Caco-2 (cell line): ENCODE measurements around the genes GLUL, TEDDM1 and NPL.

DNA sequence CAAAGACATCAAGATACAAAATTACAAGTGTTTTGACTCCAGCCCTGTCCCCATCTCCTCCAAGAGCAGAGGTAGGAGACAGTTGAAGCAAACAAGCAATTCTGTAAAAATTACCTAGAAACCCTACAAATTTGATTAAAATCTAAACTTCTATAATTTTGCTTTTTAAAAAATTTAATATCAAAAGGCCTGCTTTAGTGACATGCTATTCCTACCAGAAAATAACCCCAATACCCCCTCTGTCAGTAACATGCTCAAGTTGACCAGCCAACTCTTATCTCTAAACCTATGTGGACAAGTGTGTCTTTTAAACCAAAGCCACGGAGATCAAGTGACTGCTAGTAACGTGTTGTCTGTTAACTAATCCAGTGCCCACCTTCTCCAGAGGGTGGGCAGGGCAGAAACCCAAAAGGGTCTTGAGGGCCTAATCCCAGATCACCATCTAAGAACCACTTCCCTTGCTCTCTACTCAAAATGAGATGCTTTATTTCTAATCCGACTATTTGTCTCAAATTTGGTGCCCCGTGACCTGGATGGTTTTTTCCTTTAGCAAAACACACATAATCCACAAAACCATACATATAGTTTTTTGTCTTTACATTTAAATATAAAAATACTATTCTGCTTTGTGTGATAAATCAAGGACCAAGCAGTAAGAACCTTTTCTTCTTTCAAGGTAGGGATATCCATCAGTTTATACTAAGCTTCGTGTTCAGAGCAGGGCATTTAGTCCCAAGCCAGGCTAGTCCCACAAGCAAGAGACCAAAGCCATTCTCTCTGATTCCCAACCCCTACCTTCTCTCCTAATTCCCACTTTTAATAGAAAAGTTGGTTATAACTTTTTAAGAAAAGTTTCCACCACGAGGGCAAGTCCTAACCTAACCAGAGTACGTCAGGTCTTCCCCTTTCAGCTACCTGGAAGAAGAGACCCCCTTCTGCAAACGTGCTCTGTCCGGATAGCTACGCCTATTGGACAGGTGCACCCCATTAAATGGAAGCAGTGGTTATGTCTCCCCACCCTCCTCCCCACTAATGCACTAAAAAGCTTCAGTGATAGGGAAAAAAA lies 8.1 kb downstream of the GLUL start:
- PRO-cap: no peak
- RRBS: no CpG with 5 or more reads among the region's 10 CpGs

DNA sequence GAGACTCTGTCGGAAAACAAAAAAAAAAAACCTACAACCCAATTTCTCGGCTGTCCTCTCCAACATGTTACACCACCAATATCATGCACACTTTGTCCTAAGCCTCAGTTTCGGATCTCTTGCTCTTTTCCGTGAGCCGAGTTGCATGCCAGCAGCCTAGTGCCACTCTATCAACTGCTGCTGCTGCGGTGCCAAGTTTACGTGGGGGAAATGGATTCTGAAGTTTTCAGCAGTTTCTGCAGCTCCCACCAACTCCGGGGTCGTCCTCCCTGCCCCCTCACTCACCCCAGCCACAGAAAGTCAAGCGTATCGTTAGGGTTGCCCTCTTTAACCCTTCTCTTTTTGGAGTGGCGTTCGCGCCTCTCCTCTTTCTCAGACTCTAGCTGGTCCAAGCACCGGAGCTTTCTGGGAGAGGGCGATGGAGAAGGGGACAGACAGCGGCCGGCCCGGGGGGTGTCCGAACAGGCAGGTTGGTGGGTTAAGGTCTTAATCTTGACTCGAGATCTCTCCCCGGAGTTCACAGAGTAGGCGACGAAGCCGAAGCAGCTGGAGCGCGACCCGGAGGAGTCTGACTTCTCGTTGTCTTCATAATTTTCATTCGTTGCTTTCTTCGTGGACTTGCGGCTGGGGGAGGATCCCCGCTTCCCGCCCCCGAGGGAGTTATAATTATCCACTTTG lies 1.2 kb downstream of the GLUL start:
- PRO-cap: no peak
- RRBS: 5% methylated on average over 12 of the region's 35 CpGs

GRCh38 chr1:182391668-182392829 lies at the start of gene GLUL:
Gene GLUL, minus strand, starts transcription at chr1:182391790.
- PRO-cap: bidirectional peak, plus-strand start at chr1:182392049, minus-strand start at chr1:182391790; bidirectional peak, plus-strand start at chr1:182392241, minus-strand start at chr1:182392198
- RRBS: 5% methylated on average over 20 of the region's 81 CpGs

DNA sequence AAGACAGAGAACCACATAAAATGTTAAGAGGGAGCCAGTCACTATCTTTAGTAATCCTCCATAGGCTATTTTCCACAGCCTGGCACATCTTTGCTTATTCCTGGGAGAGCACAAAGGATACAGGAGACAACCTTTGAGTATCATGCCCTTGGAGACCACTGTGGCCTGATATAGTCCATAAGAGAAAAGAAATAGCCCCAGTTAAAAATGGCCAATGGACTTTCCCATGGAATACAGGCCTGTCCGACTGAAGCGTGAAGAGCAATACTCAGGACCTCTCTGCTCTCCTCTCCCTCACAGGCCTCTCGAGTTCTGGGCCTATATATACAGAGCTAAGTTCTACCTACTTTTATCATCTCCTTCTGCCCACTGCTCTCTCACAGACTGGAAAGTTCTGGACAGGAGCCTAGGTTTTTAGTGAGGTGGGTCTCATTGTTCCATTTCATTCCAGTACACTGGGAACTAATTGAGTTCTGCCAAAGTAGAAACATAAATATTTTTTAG lies at the start of gene TEDDM1:
Gene TEDDM1 (minus strand): TSS at position 326 of the 504 bp plus-strand sequence.
- PRO-cap: no peak
- RRBS: no CpG with 5 or more reads among the region's 3 CpGs

GRCh38 chr1:182633684-182634360 lies 29.6 kb upstream of the RGS16 start:
- PRO-cap: no peak
- RRBS: no CpG with 5 or more reads among the region's 11 CpGs

DNA sequence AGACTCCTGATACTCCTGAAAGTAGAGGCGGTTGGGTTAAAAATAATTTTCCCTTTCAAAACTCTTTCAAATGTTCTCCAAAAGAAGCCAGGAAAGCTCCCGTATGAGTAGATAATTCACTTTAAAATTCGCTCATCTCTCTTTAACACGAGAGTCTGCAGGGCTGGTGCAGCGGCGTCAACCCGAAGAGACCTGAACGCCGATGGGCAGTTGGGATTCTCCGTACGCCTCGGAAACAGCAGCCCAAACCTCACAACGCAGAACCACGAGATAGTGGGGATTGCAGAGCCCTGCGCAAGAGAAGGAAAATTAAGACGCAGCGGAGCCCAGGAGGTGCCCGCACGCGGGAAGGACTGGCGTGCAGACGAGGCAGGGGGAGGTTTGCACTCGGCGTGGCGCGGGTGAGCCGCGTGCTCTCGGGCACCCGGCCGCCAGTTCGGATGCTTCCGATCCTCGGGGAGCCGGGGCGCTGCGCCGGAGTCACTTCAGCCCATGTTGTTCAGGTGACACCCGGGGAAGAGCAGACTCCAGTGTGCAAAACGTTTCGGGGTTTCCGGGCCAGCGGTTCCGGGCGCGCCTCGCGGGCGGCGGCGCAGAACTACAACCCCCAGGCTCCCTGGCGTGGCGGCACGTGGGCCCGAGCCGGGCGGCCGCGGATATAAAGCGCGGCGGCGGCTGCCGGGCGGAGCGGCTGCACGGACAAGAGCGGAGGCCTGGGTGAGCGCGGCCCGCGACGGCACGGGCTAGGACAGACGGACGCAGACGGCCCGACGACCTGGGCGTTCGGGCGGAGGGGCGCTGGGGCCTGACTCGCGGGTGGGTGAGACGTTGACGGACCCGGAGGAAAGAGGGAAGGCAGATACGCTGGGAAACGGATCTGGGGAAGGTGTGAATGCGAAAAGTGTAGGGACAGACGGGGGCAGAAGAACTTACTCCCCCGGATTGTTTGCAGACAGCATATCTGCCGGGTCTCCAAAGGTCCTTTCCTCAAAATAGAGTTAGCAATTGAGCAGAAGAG lies at the start of gene NPL:
Gene NPL (plus strand): TSS at position 685 of the 1,018 bp plus-strand sequence.
- PRO-cap: bidirectional peak, plus-strand start at position 688 of the sequence, minus-strand start at position 553 of the sequence
- RRBS: 3% methylated on average over 34 of the region's 94 CpGs

- PRO-cap: no peak
- RRBS: 95% methylated on average over 7 of the region's 20 CpGs
Measured at GRCh38 chr1:182868821-182869910, 30.0 kb downstream of the DHX9 start.

- PRO-cap: no peak
- RRBS: no CpG with 5 or more reads among the region's 3 CpGs
Measured at GRCh38 chr1:182875008-182875521, 35.9 kb downstream of the DHX9 start.

GRCh38 chr1:182875649-182876772 lies 36.9 kb downstream of the DHX9 start:
- PRO-cap: no peak
- RRBS: no CpG with 5 or more reads among the region's 7 CpGs

- PRO-cap: no peak
- RRBS: no CpG with 5 or more reads among the region's 8 CpGs
Measured at GRCh38 chr1:182877246-182878487, 38.5 kb downstream of the DHX9 start.

DNA sequence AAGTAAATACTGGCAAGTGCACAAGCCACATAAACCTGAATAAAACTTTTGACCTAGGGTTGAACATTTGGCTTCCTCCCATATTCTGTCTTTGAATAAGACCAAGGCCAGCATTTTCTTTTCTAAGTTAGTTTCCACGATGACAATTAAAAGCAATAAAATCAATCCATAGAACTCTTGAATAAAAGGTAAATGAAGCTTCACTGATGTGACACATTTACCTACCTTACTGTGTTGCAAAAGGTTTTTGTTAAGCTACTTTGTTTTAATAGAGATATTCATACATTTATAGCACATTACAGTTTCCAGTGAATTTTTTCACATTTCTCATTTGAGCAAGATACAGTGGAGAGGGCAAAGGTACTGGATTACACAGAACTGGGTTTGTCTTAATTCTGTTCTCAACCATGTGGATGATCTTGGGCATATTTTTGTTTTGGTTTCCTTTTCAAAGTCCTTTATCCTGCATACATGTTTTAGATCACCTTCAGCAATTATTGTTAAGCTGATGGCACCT lies 48.8 kb downstream of the DHX9 start:
- PRO-cap: no peak
- RRBS: no CpG with 5 or more reads among the region's 1 CpG

DNA sequence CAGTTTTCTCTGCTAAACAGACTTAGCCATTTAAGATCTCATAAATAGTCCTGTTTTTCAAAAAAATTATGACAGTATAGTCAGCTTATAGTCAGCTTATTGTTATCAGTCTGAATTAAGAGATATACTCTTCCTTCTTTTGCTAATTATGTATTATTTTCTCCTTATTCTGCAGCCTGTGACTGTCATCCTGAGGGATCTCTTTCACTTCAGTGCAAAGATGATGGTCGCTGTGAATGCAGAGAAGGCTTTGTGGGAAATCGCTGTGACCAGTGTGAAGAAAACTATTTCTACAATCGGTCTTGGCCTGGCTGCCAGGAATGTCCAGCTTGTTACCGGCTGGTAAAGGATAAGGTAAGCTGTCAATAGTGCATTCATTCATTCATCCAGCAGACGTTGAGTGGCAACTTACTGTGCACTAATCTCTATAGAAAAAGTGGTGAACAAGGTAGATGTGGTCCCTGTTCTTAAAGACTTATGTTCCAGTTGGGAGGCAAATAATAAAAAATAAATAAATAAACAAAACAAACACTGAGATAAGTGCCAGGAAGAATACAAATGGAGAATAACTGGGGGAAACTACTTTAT lies 58.9 kb upstream of the LAMC2 start:
- PRO-cap: no peak
- RRBS: no CpG with 5 or more reads among the region's 5 CpGs

GRCh38 chr1:183142379-183143192 lies 43.5 kb upstream of the LAMC2 start:
- PRO-cap: no peak
- RRBS: no CpG with 5 or more reads among the region's 14 CpGs

DNA sequence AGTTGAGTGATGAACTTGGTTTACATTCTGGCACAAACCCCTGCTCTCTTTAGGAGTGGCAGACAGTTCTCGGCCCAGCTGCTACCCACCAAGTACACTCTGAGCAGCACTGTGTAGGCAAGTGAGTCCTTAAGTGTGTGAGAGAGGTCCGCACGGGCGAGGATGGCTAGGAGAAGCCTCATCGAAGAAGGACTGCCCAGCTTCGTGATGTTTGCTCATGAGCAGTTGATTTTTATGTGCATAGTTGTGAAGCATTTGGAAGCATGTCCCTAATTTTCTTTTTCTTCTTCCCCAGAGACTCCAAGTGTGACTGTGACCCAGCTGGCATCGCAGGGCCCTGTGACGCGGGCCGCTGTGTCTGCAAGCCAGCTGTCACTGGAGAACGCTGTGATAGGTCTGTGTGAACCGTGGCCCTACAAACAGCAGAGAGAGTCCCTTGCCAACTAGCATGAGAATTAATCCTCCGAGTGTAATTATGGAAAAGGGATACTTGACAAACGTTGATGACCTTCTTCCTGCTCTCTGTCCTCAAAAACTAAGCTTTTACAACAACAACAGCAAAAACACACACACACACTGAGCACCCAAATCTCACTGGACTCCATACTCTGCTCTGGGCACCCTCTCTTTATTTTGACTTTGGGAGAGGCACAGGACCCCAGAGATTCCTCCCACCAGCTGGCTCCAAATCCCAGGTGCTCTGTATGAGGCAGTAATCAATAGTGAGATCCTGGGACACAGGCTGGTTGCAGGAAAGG lies 32.2 kb downstream of the LAMC2 start:
- PRO-cap: no peak
- RRBS: no CpG with 5 or more reads among the region's 14 CpGs

DNA sequence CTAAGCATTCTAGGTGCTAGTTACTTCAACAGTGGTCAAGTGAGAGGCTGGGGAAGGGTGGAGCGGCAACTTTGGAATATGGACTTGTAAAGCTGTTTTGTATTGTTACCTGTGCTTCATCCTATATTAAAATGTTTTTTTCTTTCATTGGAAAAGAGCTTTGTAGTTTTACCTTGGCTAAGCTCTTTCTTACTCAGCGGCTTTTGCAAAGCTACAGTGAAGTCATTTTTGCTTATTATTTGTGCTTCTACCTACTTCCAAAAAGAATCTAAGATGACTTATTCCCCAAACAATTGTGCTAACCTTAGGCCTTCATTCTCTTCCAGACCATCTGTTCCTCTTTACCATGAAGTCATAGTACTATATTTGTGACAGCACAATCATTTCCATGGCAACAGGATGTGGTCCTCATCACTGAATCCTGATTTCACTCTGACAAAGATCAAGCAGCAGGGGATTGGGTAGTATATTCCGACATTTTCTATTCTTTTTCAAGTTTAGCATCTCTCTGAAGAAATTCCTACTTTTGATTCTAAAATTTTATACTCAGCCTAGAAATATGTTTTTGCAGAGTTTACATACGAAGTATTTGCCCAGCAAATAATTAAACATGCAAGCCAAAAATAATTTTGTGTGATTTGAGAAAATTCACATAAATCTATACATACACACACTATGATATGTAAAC lies 24.8 kb upstream of the NMNAT2 start:
- PRO-cap: no peak
- RRBS: no CpG with 5 or more reads among the region's 4 CpGs

DNA sequence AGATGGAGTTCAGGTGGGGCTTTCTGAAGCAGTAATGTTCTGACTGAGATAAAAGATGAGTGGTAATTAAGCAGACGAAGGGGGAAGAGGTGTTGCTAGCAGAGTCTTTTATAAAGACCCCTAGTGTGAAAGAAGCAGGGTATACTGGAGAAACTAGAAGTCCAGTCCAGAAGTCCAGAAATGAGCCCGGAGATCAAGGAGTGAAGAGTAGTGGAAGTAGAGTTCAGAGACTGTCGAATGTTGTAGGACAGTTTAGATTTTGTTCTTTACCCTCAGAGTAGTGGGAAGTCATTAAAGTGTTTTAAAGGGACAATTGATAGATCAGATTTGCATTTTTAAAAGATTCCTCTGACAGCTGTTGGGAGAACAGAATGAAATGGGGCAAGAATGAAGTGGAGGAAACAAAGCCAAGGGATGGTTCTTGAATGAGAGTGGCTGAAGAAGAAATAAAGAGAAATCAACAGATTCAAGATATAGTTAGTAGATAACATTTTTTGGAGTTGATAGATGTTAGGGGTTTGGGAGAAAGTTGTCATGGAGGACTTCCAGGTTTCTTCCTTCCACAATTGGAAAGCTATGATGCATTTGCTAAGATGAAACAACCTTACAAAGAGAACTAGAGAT lies 39.2 kb downstream of the SMG7 start:
- PRO-cap: no peak
- RRBS: no CpG with 5 or more reads among the region's 3 CpGs

DNA sequence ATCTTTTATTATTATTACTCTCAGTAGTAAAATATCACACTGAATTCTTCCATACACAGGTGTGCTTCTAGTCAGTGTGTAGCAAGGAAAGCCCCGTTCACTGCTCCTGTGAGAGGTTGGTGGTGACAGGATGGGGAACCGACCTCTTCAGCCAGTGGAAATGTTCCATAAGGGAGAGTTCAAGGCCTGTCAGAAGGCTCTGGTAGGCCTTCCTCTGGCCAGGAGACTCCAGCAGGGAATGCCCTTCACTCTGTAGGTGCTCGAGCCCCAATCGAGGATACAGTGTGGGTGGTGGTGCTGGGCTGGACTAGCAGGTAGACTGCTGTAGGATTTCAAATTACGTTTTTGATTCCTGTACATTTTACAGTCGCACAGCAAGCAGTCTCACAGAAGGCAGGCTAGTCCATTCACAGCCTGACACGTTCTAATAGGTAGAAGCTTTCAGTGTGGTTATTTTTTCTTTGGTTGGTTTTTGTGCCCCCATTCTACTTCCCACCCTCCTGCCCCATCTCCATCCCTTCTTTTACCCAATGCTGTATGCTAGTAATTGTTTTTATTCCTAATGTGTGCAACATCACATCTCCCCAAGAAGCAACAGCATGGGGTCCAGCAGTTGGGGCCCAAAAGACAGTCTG lies 37.8 kb downstream of the NCF2 start:
- PRO-cap: no peak
- RRBS: no CpG with 5 or more reads among the region's 7 CpGs

- PRO-cap: no peak
- RRBS: no CpG with 5 or more reads among the region's 9 CpGs
Measured at GRCh38 chr1:183566724-183567494, 23.4 kb downstream of the NCF2 start.

DNA sequence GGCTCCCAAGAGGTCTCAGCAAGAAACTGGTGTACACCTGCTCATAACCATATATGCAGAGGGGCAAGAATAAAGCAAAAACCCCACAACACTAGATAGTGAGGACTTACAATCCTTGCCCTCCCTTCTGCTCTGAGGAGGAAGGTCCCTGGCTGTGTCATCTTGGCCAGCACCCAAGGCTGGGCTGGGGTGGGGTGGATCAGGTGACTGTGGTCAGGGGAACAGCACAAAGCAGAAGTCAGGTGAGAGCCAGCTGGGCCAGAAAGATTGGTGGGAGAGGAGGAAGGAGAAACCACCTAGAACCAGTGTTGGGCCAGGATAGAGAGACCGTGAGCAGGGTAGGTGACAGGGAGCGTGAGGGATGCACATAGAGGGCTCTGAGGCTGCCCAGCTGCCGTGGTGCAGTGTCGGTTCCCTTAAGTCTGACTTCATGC lies 22.7 kb downstream of the NCF2 start:
- PRO-cap: no peak
- RRBS: no CpG with 5 or more reads among the region's 4 CpGs

- PRO-cap: no peak
- RRBS: no CpG with 5 or more reads among the region's 1 CpG
Measured at GRCh38 chr1:183633555-183634201, 1.9 kb downstream of the ARPC5 start.